Measurements from ENCODE around the genes AP4E1, MYO5A and WDR72.

DNA sequence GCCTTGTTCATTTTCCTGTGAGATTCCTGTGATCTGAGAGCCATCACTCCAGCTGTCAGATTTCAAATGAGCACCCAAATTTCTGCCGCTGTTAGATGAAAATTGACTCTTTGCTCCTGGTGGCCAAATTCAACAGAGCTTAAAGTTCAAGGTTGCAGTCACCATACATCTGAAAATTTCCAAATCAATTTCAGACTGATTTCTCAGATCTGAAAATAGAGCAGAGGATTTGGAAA, 16.6 kb downstream of the HDC start:
- PRO-cap, result no peak

GRCh38 chr15:50341731-50342159, 13.3 kb downstream of the GABPB1 start:
- PRO-cap, result no peak

- PRO-cap, result bidirectional peak, plus-strand start at chr15:50354092, minus-strand start at chr15:50353920
Measured at GRCh38 chr15:50353860-50354629, 953 bp downstream of the GABPB1 start.

- PRO-cap, result unidirectional peak, plus-strand start at chr15:50907941; bidirectional peak, plus-strand start at chr15:50908465, minus-strand start at chr15:50908292; bidirectional peak, plus-strand start at chr15:50908699, minus-strand start at chr15:50908597
Measured at GRCh38 chr15:50907754-50908860, at the start of gene AP4E1. TSS of gene AP4E1 (plus strand) at chr15:50908683.

DNA sequence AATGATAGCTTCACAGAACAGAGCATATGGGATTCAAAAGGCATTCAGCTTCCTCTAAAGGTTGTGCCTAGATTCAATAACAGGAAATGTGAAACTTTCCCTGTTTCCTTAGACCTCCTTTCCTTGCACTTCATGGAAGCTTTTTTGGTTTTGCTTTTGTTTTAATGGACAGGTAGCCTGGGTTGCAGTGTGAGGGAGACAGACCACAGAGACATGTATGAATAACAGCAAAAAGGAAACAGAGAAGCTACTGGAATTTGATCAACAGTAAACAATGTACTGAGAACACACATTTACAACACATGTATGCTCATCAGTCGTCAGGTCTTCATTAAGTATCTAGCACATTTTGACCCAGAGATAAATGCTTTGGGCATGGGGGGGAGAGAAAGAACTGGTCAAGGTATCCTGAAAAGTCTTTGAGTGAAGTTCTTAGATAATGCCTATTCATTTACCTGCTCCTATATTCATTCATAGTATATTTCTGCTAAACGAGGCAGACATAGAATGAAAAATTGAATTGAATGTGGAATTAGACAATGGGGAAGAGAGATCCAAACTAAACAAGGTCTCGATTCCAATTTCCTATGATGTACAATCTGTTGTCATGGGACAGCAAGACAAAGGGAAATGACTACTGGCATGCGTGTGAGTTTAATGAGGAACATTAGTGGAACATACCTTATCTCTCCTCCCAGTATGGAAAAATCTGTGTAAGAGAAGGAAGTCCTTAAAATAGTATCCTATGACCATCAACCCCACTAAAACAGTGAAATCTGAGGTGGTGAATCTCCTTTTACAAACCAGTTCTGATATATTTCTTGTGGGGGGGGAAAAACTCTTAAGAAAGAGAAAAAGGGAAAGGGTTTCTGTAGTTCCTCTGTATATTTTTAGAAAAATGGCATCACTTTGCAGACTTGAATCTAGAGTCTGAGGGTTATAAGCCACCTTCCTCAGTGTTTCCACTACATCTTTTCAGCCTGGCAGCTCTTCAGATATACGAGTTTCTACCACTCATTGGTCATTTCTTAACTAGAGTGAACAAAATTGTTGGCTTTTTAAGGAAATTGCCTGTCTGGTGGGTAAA, 2.7 kb upstream of the TNFAIP8L3 start:
- PRO-cap, result no peak

DNA sequence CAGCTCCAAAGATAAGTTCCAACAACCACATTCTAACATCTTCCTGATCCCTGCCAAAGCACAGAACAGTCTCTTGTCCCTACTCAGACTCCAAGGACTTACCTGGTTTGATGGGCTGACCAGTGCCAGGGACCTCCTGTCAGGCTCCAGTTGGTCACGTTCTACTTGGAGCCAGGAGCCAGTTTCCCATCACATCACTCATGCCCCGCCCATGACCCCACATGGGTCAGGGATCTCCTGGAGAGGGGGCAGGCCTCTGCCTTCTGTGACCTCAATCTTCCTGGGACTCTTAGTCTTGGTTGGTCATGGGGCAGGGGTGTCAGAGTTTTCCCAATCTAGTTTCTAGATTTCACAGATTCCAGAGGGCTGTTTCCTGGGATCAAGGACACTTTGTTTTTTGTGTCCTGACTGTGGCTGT, 20.1 kb downstream of the CYP19A1 start:
- PRO-cap, result no peak

DNA sequence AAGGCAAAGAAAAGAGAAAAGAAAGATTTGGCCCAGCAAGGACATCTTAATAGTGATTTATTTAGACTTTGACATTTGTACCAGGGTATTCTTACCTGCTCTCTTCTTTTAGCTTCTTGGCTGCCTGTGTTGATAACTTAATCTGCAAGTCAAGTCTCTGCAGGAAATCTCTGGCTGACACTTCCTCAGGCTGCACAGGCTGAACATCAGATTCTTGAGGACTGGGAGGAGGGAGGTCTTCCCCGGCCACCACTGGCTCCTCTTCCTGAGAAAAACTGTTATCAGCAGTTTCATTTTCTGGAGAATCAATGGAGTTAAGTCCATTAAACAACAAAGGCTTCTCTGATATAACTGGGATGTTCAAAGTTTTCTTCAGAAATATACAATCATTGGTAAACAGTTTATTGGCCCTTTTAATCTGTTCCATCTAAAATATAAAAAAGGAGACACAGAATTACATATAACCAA, 12.7 kb downstream of the LYSMD2 start:
- PRO-cap, result no peak

- PRO-cap, result no peak
Measured at GRCh38 chr15:51735538-51736205, 1.8 kb downstream of the LYSMD2 start.

- PRO-cap, result unidirectional peak, minus-strand start at chr15:51752188
Measured at GRCh38 chr15:51751786-51752691, 642 bp downstream of the TMOD2 start.

- PRO-cap, result no peak
Measured at GRCh38 chr15:51907347-51907605, 64.3 kb downstream of the LEO1 start.

GRCh38 chr15:51923973-51924721, 47.4 kb downstream of the LEO1 start:
- PRO-cap, result no peak

DNA sequence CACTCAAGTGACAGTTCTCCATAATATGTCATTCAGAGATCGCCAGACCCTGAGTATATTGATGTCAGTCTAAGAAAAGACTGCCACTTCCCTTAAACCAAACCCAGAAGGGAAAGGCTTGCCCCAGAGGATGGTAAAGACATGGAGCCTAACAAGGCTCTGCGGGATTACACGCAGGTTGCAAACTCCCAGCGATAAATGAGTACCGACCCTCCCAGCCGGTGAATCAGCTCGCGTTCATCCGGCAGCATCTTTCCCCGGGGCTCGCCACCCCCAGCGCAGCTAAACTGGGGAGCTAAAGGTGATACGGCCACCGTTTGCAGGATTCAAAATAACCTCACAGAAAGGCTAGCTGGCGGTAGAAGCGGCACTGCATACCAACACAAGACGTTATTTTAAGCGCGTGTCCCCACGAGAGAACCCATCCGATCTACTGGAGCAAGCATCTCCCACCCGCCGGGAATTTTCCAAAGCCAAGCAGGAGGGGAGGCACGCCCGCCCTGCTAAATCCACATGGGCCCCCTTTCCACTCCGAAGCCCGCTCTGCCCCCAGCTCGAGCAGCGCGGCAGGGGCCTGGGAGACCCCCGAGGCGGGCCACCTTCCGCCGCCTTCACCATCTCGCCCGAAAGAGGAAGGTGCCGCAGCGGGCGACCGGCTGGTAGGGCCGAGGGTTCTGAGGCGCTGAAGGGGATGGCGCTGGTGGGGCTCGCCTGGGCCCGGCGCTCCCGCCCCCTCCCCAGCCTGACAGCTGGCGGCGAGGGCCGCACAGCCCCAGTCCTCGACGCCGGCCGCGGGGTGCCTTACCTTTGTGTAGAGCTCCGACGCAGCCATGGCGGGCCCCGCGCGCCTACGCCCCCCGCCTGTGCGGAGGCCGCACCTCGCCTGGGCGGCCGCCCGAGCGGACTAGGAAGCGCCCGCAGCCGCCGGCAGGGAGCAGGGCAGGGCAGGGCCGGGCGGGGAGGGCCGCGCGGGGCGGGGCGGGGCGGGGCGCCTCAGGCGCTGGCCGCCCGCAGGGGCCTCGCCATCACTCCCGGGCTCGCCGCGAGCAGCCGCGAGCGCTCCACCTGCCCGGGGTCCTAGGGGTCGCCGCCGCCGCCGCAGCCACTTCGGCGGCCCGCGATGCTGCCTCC, at the start of gene MYO5A:
Gene MYO5A (minus strand): TSS at position 906 of the 1,131 bp plus-strand sequence.
- PRO-cap, result bidirectional peak, plus-strand start at position 1,028 of the sequence, minus-strand start at position 906 of the sequence

GRCh38 chr15:52545582-52546754, 17.3 kb upstream of the MYO5A start:
- PRO-cap, result no peak

- PRO-cap, result no peak
Measured at GRCh38 chr15:52589390-52589867, 20.6 kb upstream of the ARPP19 start.

GRCh38 chr15:52790711-52791861, 950 bp upstream of the ONECUT1 start:
- PRO-cap, result no peak

- PRO-cap, result no peak
Measured at GRCh38 chr15:52798459-52799009, 8.4 kb upstream of the ONECUT1 start.

- PRO-cap, result no peak
Measured at GRCh38 chr15:53438508-53438987, 320.9 kb downstream of the WDR72 start.

DNA sequence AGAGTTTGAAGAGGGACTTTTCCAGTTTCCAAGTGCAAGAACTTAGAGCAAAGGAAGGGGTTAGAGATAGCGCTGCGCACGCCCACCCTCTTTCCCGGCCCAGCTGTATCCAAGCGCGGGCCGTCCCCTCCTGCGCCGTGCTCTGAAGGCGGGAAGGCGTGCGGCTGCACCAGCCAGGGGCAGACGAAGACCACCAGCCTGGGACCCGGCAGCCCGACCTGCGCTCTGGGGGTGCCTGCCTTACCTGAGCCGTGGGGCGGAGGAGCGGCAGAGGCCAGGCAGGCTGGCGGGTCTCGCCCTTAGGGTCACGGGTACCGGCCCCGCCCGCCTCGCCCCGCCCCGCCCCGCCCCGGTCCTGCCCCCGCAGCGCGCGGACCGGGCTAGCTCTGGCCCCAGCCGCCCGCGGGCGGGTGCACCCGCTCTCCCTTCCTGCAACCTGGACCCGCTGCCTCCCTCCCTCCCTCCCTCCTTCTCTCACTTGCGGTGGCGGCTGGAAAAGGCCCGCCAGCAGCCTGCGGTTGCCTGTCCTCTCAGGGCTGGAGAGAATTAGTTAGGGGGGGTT, at the start of gene WDR72:
Gene WDR72 (minus strand): TSS at position 275 of the 562 bp plus-strand sequence.
- PRO-cap, result no peak

- PRO-cap, result no peak
Measured at GRCh38 chr15:53910861-53911466, 67.3 kb upstream of the UNC13C start.

GRCh38 chr15:55223762-55224327, 27.1 kb upstream of the RSL24D1 start:
- PRO-cap, result no peak

All from paraaortic lymph node (tissue), 1 donor.